ENCODE results near the gene NUDT5.

- RRBS: no CpG with 5 or more reads among the region's 19 CpGs
Measured at GRCh38 chr10:11208917-11210217, 191.7 kb downstream of the CELF2 start.

GRCh38 chr10:11229906-11230829, 212.5 kb downstream of the CELF2 start:
- RRBS: no CpG with 5 or more reads among the region's 9 CpGs

DNA sequence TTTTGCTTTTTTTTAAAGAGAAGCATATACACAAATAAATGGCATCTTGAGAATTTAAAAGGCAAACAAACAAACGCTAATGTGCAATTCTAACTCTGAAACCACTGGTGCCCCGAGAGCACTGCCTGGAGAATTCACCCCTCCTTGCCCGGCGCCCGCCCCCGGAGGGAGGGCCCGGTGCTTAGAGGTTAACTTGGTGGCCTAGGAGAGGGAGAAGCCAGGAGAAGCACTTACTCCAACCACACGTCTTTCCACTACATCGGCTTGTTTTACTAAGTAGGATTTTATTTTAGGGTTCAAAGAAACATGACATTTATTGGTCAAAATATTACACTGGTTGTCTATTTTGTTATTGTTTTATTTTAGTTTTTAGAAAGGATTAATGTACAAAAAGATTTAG, 282.1 kb downstream of the USP6NL start:
- RRBS: no CpG with 5 or more reads among the region's 9 CpGs

- RRBS: 75% methylated on average over 8 of the region's 28 CpGs
Measured at GRCh38 chr10:11344542-11344934, 266.9 kb downstream of the USP6NL start.

GRCh38 chr10:11573370-11574163, 37.9 kb downstream of the USP6NL start:
- RRBS: no CpG with 5 or more reads among the region's 5 CpGs

GRCh38 chr10:11687060-11687807, 54.9 kb upstream of the ECHDC3 start:
- RRBS: no CpG with 5 or more reads among the region's 12 CpGs

DNA sequence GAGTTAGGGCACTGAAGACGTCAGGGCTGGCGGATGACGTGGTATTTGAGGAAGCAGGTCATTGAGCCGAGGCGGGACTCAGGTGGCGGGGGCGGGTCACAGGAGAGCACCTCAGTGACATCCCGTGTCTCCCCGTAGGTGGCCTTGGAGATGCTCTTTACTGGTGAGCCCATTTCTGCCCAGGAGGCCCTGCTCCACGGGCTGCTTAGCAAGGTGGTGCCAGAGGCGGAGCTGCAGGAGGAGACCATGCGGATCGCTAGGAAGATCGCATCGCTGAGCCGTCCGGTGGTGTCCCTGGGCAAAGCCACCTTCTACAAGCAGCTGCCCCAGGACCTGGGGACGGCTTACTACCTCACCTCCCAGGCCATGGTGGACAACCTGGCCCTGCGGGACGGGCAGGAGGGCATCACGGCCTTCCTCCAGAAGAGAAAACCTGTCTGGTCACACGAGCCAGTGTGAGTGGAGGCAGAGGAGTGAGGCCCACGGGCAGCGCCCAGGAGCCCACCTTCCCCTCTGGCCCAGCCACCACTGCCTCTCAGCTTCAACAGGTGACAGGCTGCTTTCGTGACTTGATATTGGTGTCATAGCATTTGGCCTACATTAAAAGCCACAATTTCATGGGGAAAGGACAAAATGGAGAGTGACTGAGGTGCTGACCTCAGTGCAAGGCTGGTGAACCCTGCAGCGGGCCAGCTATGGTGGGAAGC, 21.1 kb downstream of the ECHDC3 start:
- RRBS: no CpG with 5 or more reads among the region's 26 CpGs

DNA sequence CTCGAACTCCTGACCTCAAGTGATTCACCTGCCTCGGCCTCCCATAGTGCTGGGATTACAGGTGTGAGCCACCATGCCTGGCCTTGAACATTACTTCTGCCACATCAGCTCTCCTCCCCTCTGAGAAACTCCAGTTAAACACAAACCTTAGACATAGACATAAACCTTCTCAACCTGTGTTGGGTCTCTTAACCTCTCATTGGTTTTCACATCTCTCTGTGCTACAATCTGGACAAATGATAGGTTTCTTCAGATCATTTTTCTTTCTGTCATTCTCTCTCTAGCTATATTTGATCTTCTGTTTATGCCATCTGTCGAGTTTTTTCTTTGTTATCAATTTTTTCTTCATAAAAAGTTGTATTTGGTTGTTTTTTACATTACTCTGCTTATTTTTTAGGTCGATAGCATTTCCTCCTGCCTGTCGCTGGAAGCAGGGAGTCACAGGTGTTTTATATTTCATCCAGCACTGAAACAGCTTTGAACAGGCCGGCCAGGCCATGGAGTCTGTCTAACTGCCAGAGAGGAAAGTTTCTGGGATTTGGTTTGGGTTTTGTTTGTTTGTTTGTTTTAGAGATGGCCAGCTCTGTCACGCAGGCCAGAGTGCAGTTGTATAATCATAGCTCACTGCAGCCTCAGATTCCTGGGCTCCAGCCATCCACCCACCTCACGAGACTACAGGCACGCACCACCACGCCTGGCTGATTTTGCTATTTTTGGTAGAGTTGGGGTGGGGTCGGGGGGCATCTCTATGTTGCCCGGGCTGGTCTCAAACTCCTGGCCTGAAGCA, 23.2 kb downstream of the PROSER2 start:
- RRBS: no CpG with 5 or more reads among the region's 12 CpGs

GRCh38 chr10:12045582-12045976, 3.0 kb upstream of the UPF2 start:
- RRBS: no CpG with 5 or more reads among the region's 5 CpGs

DNA sequence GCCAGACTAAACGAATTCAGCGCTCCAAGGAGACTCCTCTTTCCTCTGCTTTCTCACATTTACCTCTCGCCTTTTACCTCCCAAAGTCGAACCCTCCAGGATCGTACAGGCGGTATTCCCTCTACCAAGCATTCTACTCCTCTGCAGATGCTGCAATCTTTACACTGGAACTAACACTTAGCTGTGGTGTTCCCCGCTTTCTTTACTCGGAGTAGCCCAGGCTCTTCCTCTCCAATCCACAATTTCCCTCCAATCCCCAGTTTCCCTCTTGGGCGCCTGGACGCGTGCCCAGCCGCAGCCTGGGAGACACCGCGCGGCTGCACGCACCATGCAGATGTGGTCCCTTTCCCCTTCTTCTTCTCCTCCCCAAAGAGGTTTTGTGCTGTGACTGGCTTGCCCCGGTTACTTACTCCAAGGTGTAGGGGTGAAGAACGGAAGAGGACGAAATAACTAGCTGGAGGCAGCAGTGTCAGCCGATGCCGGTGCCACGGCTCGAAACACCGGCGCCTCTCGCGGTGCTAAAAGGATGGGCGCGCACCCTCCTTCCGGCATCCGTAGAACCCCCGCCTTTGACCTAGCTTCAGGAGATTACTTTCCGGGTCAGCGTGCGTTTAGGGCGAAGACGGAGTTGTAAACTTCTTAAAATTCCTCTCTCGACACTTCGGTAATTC, at the start of gene NUDT5:
Gene NUDT5, minus strand, starts transcription at position 532 of the 671 bp plus-strand sequence.
- RRBS: 4% methylated on average over 13 of the region's 39 CpGs

DNA sequence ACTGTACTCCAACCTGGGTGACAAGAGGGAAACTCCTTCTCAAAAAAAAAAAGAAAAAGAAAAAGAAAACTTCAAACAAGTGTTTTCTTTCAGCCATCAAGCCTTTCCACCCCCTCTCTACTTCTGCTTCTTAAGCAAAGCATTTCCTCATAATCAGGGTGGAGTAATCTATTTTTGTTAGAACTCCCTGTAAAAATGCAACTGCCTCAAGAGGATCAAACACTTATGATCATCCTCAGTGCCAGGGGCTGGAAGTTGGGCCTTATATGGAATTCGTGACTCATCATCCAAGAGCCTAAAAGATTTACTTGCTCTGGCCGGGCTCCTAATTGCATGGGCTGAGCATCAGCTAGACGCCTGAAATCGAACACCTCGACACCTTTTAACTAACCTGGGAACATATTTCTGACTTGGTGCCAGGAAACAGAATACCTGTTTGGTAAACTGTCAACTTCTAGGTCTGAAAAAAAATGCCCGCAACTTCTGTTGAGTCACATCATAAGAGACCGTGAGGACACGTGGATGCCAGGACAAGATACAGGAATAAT, 74.9 kb downstream of the CDC123 start:
- RRBS: no CpG with 5 or more reads among the region's 8 CpGs

- RRBS: 11% methylated on average over 4 of the region's 17 CpGs
Measured at GRCh38 chr10:12333664-12334457, 15.5 kb upstream of the CAMK1D start.

GRCh38 chr10:12448632-12449443, 99.5 kb downstream of the CAMK1D start:
- RRBS: no CpG with 5 or more reads among the region's 20 CpGs

GRCh38 chr10:12560146-12560747, 210.9 kb downstream of the CAMK1D start:
- RRBS: no CpG with 5 or more reads among the region's 17 CpGs

DNA sequence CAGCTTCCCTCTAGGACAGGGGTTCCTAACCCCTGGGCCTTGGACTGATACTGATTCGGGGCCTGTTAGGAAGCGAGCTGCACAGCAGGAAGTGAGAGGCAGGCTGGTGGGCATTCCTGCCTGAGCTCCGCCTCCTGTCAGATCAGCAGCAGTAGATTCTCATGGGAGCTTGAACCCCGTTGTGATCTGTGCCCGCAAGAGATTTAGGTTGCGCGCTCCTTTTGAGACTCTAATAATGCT, 227.0 kb downstream of the CCDC3 start:
- RRBS: no CpG with 5 or more reads among the region's 7 CpGs

DNA sequence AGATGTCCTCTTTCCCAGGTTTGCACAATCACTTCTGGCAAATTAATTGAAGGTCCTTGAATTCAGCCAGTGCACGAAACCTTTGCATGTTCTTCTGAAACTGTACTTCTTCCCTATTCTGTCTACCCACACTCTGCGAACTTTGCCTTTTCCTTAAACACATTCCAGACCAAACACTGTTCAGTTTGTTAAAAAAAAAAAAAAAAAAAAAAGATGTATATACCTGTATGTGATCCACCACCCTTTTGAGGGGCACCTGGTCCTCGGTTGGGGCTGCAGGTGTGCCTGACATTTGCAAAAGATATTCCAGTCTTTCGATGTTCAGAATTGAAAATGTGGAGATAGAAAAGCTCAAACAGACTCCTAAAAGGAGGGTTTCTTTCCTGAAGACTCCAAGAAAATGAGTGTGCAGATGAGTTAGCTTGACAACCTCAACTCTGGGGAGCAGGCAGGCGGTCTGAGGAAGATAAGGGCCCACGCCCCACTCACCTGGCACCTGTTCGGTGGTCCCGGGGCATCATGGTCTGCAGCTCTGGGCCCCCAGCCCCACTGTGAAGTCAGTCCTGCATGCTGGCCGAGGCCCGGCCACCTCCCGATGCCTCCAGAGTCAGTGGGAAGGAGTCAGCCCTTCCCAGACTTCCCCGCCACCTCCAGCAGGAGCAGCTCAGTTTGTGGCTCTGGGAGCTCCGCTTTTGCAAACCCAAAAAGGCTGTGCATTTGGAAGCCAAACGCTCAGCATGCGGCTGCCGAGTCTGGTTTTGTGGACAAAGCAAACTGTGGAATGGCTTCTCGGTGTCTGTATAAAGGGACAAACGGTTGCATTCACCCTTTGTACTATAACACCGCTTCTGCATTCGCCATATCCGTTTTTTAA, 167.5 kb downstream of the CCDC3 start:
- RRBS: 96% methylated on average over 3 of the region's 21 CpGs

- RRBS: no CpG with 5 or more reads among the region's 10 CpGs
Measured at GRCh38 chr10:12844902-12845429, 156.5 kb downstream of the CCDC3 start.

GRCh38 chr10:13139792-13140189, 21.6 kb upstream of the MCM10 start:
- RRBS: no CpG with 5 or more reads among the region's 1 CpG

- RRBS: 23% methylated on average over 9 of the region's 21 CpGs
Measured at GRCh38 chr10:13349793-13350336, 1.8 kb upstream of the SEPHS1 start.